Heart left ventricle (tissue), 7 donors: Measurements from ENCODE around the genes TANGO6, HAS3 and UTP4.

DNA sequence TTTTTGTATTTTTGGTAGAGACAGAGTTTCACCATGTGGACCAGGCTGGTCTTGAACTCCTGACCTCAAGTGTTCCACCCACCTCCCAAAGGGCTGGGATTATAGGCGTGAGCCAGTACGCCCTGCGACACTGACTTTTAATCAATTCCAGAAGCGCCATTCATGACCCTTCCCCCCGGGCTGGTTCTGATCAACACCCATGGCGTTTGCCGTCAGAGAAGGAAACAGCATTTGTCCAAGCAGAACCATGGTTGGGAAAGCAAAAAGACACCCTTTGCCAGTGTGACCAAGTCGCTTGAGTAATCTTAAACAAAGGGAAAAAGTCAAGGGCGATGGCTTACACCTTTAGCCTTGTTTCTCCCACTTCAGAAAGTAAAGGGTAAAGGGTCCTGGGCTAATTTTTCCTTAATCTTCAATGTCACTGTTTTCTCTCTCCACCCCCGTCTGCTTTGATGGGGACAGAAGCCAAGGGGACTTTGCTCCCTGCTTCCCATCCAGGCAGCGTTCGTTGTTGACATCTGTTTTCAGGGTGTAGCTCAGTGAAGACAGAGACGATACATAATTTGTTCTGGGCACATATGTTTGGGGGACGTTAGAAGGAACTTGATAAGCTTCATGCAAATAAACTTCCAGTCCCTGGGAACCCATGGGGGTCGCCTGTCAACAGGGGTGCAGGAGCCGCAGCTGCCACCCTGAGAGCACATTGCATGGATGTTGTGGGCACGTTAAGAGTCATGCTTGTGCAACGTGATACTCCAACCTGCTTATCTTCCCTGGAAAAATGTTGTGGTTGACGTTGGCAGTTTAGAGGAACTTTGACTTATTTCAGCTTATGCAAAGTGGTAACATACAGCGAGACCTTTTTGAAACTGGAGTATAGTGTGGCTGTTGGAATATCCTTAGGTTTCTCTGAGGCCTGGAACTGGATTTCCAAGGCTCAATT is 50.7 kb upstream of the TANGO6 start:
- PRO-cap, 6 experiments = no peak in any of the 6 experiments
- RAMPAGE, long total RNA, 2 experiments = no peak in any of the 2 experiments
- RRBS = no CpG with 5 or more reads among the region's 20 CpGs

GRCh38 chr16:68843189-68843922 is at the start of gene TANGO6:
TANGO6 (plus strand) TSS chr16:68843531.
- PRO-cap, 6 experiments = peak in 6 of 6 experiments; most common plus-strand start chr16:68843604 (in 5); most common minus-strand start chr16:68843461 (in 6)
- RAMPAGE, long total RNA, 2 experiments = start-site peak on the plus strand in 2 of 2 experiments, at chr16:68843531-68843609 at its widest, 29 to 37 reads per replicate
- RRBS = no CpG with 5 or more reads among the region's 50 CpGs

- PRO-cap, 6 experiments = no peak in any of the 6 experiments
- RAMPAGE, long total RNA, 2 experiments = no peak in any of the 2 experiments
- RRBS = no CpG with 5 or more reads among the region's 11 CpGs
These were observed 65.9 kb downstream of the TANGO6 start for GRCh38 chr16:68908995-68909791.

- PRO-cap, 6 experiments = no peak in any of the 6 experiments
- RAMPAGE, long total RNA, 2 experiments = no peak in any of the 2 experiments
- RRBS = no CpG with 5 or more reads among the region's 7 CpGs
These were observed 40.7 kb upstream of the HAS3 start for GRCh38 chr16:69064544-69065382.

DNA sequence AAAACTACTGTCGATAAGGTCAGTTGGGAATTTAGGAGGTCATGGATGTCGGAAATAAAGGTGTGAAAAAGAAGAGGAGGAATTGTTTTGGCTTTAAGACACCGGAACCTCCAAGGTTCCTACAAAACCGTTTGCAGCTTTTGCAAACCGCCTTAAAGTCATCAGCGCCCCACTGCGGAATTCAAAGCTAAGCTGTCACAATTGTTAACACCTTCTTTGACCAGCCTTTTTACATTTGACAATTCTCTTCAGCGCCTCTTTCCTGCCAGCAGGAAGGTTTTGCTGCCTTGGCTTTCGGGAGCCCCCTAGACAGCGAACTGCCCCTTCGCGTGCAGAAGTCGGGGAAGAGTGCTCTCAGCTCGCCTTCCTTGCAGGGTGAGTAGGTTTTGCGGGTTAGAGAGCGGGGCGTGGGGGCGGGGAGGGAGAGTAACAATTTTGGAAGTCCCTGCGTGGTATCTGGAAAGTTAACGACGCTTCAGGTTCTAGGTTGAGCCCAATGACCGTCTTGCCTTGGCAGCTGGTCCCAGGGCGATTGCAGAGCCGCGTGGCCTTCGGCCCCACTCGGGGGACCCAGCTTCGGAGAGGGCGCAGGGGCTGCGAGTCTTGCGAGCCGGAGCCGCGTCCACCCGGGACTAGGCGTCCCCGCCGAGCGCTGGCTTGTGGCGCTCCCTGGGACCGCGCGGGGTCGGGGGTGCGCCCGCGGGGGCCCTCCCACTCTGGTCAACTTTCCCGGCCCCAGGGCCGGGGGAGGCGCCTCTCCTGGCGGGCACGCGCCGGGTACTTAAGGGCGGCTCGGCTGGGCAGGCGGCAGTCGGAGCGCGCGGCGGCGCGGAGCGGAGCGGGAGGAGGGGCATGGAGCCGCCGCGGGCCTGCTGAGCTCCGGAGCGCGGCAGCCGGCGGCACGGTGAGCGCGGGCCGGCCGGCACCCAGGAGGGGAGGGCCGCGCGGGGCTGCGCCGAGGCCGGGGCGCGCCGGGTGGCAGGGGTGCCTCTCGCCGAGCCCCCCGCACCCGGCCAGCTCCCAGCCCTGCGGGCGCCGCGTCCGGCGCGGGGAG is at the start of gene HAS3:
HAS3 (plus strand) TSS at position 241 of the 1,054 bp plus-strand sequence.
- PRO-cap, 6 experiments = peak in 6 of 6 experiments; most common plus-strand start position 810 of the sequence (in 6); most common minus-strand start position 634 of the sequence (in 1)
- RAMPAGE, long total RNA, 2 experiments = no peak in any of the 2 experiments
- RRBS = 2% methylated on average over 31 of the region's 99 CpGs

- PRO-cap, 6 experiments = no peak in any of the 6 experiments
- RAMPAGE, long total RNA, 2 experiments = no peak in any of the 2 experiments
- RRBS = 3% methylated on average over 19 of the region's 39 CpGs
These were observed 1.0 kb downstream of the HAS3 start for GRCh38 chr16:69106467-69106929.

DNA sequence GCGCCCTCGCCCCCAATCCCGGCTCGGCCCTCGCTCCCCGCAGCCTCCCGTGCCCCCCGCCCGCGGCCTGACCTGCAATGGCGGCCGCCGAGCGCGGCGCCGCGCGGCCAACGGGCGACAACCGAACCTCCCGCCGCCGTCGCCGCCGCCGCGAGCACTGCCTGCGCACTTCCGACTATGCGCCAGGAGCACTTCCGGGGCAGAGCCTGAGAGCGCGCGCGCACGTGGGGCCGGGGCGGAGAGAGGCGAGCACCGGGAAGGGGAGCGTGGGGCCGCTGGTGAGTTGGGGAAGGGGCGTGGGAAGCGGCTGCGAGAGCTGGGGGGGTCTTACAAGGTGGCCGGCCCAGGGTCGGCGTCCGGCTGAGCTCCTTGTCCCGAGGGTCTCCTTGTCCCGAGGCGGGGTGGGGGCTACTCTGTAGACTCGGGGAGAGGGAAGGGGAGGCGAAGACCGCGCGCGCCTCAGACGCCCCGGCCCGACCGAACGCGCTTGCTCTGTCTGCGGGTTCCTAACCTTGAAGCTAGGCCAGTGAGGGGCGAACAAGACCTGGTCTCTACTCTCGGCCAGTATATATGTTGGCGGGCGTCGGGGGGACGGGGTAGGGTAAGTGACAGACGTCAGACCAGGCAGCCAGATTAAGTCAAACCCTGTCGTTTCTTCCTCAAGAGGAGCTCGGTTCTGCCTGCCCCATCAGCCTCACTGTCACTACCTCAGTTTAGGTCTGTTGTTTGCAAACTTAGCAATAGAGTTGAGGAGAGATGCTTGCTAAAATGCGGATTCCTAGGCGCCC is at the start of gene UTP4:
UTP4 (plus strand) TSS at position 238 of the 788 bp plus-strand sequence.
- PRO-cap, 6 experiments = peak in 6 of 6 experiments; most common plus-strand start position 238 of the sequence (in 3); most common minus-strand start position 159 of the sequence (in 6)
- RAMPAGE, long total RNA, 2 experiments = start-site peak on the plus strand in 2 of 2 experiments, centred at positions 221 to 227 of the sequence, 35 to 125 reads per replicate
- RRBS = 2% methylated on average over 24 of the region's 79 CpGs

GRCh38 chr16:69133200-69133868 is 885 bp downstream of the UTP4 start:
- PRO-cap, 6 experiments = no peak in any of the 6 experiments
- RAMPAGE, long total RNA, 2 experiments = no peak in any of the 2 experiments
- RRBS = no CpG with 5 or more reads among the region's 6 CpGs

DNA sequence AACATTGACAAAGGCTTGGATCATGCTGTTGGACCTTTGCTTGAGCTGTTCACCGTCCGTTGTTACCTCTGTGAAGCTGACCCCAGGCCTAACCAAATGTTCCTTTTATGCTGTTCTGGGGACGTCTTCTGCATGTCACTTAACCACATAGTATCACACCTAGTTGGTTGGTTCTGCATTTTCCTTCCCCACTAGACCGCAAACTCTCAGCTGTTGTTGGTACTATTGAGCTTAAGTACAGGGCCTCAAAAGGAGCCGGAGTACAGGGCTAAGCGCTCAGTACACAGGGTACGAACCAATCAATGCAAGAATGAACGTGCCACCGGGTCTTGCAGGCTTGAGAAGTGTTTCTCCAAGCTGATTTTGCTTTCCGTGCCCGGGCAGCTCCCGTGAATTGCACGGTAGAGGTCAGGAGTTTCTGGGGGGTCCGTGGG is 439 bp upstream of the SNTB2 start:
- PRO-cap, 6 experiments = no peak in any of the 6 experiments
- RAMPAGE, long total RNA, 2 experiments = no peak in any of the 2 experiments
- RRBS = 3% methylated on average over 8 of the region's 14 CpGs

GRCh38 chr16:69428962-69429770 is 4.7 kb downstream of the CYB5B start:
- PRO-cap, 6 experiments = no peak in any of the 6 experiments
- RAMPAGE, long total RNA, 2 experiments = no peak in any of the 2 experiments
- RRBS = no CpG with 5 or more reads among the region's 8 CpGs

- PRO-cap, 6 experiments = no peak in any of the 6 experiments
- RAMPAGE, long total RNA, 2 experiments = no peak in any of the 2 experiments
- RRBS = no CpG with 5 or more reads among the region's 11 CpGs
These were observed 1.9 kb upstream of the NFAT5 start for GRCh38 chr16:69563645-69564579.

DNA sequence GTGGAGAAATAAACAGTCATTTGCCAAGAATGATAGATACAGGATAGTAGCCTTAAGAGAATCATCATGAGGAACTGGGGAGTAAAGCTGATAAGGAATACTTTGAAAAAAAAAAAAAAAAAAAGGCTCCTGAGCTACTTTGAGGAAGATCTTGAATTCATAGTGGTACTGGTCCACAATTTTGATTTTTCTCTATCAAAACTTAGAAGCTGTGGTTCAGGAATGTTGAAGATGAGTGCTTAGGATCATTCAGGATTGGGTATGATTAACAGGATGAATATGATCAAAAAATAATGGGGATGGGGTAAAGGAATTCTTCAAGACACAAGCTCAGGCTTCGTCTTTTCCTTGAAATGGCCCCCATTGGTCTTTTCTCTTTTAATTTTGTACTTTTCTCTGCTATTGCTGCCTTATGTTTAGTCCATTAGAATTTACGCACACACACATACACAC is 34.9 kb downstream of the NFAT5 start:
- PRO-cap, 6 experiments = no peak in any of the 6 experiments
- RAMPAGE, long total RNA, 2 experiments = no peak in any of the 2 experiments
- RRBS = no CpG with 5 or more reads among the region's 2 CpGs

- PRO-cap, 6 experiments = no peak in any of the 6 experiments
- RAMPAGE, long total RNA, 2 experiments = no peak in any of the 2 experiments
- RRBS = no CpG with 5 or more reads among the region's 9 CpGs
These were observed 79.5 kb downstream of the NQO1 start for GRCh38 chr16:69646764-69647454.

DNA sequence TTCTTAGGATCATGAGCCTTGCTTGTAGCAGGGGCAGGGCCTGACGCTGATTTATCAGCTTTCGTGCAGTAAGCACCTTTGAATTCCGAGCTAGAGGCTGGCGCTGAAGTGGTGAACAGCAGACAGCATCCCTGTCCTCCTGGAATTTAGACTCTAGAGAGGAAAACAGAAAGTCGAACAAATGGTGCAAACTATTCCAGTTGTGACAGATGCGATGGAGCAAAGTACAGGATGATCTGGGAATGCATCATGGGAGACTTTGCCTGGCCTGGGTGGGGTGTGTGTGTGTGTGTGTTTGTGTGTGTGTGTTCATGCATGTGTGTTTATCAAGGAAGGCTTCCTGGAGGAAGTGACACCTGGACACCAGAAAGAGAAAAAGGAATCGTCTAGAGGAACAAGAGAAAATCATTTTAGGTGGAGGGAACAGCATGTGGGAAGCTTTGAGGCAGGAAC is 60.1 kb downstream of the WWP2 start:
- PRO-cap, 6 experiments = no peak in any of the 6 experiments
- RAMPAGE, long total RNA, 2 experiments = no peak in any of the 2 experiments
- RRBS = no CpG with 5 or more reads among the region's 7 CpGs

GRCh38 chr16:69965663-69965928 is 14.5 kb downstream of the CLEC18A start:
- PRO-cap, 6 experiments = no peak in any of the 6 experiments
- RAMPAGE, long total RNA, 2 experiments = no peak in any of the 2 experiments
- RRBS = no CpG with 5 or more reads among the region's 19 CpGs

DNA sequence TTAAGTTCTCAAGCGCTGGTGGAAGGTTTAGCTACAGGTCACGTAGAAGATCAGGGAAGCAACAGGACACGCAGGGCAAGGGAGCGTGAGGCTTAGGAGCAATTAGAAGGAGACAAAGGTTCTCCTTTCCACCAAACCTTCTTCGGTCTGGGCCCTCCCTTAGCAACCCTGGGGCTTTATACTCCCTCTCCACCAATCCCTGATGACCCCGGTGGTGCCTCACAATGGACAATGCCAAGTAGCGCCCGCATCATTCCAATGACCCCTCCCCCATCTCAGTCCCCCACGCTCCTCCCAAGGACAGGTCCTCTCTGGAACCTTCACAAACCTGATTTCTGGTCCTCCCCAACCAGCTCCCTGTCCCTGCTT is 39.1 kb downstream of the CLEC18A start:
- PRO-cap, 6 experiments = no peak in any of the 6 experiments
- RAMPAGE, long total RNA, 2 experiments = no peak in any of the 2 experiments
- RRBS = no CpG with 5 or more reads among the region's 9 CpGs

- PRO-cap, 6 experiments = no peak in any of the 6 experiments
- RAMPAGE, long total RNA, 2 experiments = no peak in any of the 2 experiments
- RRBS = no CpG with 5 or more reads among the region's 8 CpGs
These were observed 18.0 kb downstream of the PDPR start for GRCh38 chr16:70131940-70132648.

- PRO-cap, 6 experiments = no peak in any of the 6 experiments
- RAMPAGE, long total RNA, 2 experiments = no peak in any of the 2 experiments
- RRBS = no CpG with 5 or more reads among the region's 12 CpGs
These were observed 29.3 kb downstream of the DDX19A start for GRCh38 chr16:70375848-70376460.

DNA sequence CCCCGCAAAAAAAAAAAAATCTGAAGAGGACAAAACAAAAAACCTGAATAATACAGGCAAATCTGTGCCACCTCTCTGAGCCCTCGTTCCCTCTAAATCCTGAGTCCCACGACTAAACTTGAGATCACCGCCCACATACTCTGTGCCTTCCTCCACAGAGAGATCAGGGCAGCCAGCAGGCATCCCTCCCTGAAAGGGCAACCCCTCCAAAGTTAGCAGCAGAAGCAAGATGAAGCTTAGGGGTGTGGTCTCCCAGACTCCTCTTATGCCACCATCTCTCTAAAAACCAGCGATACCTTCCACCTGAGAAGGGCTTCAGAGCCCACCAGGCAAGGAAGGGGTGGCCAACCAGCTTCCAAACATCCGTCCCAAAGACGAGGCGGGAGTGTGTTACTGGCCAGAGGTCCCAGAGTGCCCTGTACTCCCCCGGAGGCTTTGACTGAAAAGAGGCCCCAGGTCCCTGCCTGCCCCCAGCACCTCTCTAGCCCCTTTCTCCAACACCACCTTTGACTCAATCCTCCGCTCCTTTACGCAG is 1.3 kb downstream of the ST3GAL2 start:
- PRO-cap, 6 experiments = no peak in any of the 6 experiments
- RAMPAGE, long total RNA, 2 experiments = no peak in any of the 2 experiments
- RRBS = no CpG with 5 or more reads among the region's 11 CpGs

DNA sequence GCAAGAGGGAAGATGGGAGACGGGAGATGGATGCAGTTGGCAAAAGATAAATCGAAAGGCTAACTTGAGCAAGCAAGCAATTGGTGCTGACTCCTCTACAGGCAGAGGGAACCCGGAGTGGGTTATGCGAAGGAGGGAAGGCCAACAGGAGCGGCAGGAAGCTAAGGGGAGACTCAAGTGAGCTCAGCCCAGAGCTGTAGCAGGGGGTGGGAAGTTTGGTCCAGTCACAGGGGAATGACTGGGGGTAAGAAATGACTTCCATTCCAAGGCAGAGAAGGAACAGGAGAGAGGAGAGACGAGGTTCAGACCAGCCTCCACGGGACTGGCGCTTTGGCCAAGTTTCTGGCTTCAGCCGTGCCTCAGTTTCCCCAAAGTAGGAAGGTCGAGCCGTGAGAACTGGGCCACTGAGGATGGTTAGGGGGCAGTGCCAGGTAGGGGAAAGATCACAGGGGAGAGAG is 827 bp downstream of the ST3GAL2 start:
- PRO-cap, 6 experiments = no peak in any of the 6 experiments
- RAMPAGE, long total RNA, 2 experiments = no peak in any of the 2 experiments
- RRBS = no CpG with 5 or more reads among the region's 11 CpGs